ENCODE measurements around a stretch of chr15.

- PRO-cap = no peak
Measured at GRCh38 chr15:92981067-92982145, 81.3 kb downstream of the CHD2 start.

DNA sequence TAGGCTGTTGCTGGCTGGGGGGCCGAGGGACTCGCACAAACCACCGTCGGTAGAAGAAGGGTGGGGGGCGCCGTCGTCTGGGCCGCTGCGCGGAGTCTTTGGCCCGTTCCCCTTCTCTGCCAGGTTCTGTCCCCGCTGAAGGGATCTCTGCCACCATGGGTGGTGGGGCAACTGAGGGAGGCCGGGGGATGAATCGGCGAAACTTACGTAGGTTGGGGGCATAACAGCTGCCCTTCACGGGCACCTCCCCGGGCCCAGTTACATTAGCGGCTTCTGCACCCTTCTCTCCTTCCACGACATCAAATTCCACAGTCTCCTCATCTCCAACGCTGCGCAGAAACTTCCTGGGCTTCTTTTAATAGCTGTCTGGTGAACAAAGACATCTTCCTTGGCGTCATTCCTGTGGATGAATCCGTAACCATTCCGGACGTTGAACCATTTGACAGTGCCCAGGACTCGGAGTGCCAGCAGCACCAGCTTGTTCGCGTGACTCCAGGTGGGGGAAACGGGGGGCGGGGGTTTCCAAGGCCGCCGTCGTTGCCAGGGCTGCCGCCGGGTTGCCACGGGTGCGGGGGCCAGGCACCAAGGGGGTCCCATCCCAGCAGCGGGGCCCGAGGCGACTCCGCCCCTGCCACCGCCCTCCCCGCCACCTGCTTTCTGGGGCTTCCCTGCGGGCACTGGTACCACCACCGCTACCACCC, 23.0 kb downstream of the RGMA start:
- PRO-cap = no peak

- PRO-cap = bidirectional peak, plus-strand start at chr15:93073324, minus-strand start at chr15:93073156
Measured at GRCh38 chr15:93072939-93073404, 16.0 kb downstream of the RGMA start.

DNA sequence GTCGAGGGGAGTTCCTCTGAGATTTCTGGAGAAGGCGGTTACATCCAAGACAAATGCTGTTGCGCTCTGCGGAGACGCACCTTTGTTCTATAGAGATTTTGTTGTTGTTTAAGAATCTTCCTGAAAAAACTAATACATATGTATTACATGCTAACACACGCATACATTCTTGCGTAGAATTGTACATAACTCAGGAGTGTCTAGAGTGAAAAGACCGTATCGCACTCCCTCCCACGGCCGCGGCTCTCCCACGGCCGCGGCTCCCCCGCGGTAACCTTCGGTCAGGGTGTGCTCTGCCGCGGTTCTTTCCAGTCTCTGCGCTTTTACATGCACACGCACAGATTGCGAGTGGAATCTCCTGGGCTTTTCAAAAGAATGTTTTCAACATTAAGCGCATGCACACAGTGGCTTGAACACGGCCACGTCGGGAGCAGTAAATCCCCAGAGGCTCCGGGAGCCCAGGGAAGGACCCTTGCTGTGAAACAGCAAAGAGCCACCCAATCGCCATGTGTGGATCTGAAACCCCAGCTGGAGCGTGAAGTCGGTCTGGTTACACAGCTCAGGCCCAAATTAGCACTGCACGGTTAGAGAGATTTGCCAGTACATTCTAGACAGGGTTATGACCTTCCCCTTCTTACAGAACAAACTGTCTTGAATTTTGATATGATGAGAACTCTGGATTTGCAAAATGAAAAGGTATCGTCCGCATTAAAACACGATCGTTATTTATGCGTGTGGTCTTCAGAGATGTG, 763 bp upstream of the RGMA start:
- PRO-cap = bidirectional peak, plus-strand start at position 184 of the sequence, minus-strand start at position 84 of the sequence; bidirectional peak, plus-strand start at position 289 of the sequence, minus-strand start at position 319 of the sequence

DNA sequence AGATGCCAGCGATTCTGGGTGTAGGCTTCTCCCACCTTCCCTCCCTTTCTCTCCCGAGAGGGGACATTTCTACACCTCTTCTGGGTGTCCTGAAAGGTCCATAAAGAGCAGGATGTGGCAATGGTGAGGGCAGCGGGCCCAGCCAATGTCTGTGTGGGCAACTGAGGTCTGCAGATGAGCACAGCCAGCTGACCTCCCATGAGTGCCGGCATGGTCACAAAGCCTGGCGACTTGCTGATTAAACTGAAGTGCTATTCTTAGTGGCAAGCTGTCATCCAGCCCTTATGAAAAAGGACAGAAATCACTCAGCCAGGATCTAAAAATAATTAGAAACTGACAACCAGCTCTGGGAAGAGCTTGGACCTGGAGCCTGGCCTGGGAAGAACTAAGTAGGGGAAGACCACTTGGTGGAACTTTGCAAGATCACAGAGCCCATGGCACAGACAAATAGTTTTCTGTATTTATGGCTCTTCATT, 124.3 kb upstream of the RGMA start:
- PRO-cap = no peak

DNA sequence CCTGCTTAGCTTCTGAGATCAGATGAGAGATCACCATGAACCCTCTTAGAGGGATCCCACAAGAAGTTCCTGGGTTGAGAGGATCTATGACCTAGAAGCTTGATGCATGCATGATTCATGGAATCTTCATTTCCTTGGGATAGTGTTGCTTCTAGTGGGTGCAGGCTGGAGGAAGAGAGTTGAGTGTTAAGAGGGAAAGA, 331.2 kb upstream of the RGMA start:
- PRO-cap = no peak

- PRO-cap = no peak
Measured at GRCh38 chr15:94230703-94231298, 560 bp upstream of the MCTP2 start.

GRCh38 chr15:94263396-94264035, 32.2 kb downstream of the MCTP2 start:
- PRO-cap = no peak

GRCh38 chr15:94314811-94315116, 83.4 kb downstream of the MCTP2 start:
- PRO-cap = no peak

DNA sequence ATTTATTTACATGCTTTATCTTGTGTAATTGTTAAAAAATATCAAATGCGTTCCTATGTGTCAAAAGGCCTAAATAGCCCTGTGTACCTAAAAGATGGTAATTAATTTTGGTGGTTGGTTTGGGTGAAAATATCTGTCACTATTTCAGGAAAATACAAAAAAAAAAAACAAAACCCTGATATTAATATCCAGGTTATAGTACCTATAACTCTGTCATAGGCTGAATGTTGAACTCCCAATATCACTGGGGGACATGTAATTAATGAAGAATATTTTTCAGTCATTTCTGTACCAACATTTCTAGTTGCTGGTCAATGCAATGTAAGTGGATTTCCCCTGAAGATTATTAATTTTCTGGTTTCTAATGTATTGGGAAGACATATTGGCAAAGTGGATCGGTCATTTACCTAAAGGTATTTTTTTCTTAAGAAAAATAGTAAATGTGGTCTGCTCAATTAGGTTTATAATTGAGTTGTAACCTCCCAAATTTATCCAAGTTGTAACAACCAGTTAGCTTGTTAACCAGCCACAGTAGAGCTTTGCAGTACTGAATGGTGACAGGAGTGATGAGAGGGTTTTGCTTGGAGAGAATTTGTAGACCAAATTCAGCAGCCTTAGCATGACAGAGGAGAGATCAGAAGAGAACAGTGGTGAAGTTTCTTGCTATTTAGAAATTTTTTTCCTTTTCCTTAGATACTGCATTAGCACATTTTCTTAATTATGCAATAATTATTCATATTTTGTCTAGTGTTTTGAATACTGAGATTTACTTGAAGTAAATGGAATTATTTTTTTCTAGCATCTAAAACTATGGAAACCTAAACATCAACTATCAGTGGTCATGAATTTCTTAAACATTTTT, 112.8 kb downstream of the MCTP2 start:
- PRO-cap = no peak

DNA sequence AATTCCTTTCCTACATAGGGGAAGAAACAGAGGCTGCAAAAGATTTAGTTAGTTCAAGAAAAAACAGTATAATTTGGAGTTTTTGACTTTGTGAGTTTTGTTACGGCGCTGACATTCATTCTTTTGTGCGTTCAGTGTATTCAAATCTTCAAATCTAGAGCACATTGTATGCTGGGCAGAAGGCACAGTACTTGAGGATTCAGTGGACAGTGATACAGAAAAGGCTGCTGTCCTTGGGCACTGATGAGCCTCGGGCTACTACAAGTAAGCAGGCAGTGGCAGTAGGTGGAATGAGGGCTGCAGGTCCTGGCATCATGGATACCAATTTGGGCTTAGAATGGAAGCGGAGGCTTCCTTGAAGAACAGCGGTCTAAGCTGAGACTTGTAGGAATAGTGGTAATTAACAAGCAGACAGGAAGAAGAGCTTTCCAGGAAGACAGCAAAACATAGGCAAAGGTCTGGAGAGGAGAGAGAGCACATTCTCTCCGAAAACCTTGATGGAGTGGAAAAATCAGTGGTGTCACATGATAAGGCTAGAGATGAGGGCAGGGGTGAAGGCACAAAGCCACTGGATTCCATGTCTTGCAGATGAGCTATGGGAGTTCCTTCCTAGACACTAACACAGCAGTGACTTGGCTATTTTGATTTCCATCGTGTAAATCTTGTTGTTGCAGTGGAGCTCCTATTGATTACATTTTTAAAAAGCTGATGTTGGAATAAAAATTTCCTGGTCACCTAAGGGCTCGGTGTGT, 131.9 kb downstream of the MCTP2 start:
- PRO-cap = no peak

GRCh38 chr15:94844506-94845643, 613.5 kb downstream of the MCTP2 start:
- PRO-cap = bidirectional peak, plus-strand start at chr15:94844756, minus-strand start at chr15:94844672; bidirectional peak, plus-strand start at chr15:94845238, minus-strand start at chr15:94845142

GRCh38 chr15:95259966-95260383, 1028.6 kb downstream of the MCTP2 start:
- PRO-cap = no peak

DNA sequence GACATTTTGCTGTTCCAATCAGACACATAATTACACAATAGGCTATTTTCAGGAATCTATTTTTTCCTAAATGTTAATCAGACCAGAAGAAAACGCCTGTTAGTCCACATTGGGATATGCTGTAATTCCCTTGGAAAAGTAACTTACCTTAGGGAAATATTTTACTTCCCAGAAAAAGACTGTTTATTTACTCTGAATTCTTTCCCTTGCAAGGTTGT, 1041.3 kb upstream of the NR2F2 start:
- PRO-cap = no peak

DNA sequence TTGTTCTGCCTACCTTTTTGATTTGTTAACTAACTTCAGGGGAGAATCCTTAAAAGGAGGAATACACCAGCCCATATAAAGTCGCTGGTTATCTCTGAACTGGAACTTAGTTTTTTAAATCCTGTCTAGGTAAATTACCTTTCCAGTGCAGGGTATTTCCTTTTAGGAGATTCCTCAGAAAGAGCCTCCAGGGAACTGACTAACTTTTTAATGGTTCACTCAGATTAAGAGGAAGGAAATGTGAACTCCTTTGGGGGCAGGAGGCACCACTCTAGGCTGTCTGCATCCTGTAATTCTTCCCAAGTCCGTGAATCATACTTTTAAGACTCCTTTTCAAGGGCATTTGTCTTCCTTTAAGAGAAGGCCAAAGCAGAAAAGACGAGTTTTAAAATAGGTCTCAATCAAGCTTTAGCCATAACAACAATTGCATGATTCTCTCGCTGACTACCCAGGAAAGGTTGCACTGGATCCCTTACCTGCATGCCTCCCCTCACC, 871.2 kb upstream of the NR2F2 start:
- PRO-cap = no peak

GRCh38 chr15:95462352-95462661, 868.2 kb upstream of the NR2F2 start:
- PRO-cap = no peak

GRCh38 chr15:95875013-95875542, 455.4 kb upstream of the NR2F2 start:
- PRO-cap = no peak

DNA sequence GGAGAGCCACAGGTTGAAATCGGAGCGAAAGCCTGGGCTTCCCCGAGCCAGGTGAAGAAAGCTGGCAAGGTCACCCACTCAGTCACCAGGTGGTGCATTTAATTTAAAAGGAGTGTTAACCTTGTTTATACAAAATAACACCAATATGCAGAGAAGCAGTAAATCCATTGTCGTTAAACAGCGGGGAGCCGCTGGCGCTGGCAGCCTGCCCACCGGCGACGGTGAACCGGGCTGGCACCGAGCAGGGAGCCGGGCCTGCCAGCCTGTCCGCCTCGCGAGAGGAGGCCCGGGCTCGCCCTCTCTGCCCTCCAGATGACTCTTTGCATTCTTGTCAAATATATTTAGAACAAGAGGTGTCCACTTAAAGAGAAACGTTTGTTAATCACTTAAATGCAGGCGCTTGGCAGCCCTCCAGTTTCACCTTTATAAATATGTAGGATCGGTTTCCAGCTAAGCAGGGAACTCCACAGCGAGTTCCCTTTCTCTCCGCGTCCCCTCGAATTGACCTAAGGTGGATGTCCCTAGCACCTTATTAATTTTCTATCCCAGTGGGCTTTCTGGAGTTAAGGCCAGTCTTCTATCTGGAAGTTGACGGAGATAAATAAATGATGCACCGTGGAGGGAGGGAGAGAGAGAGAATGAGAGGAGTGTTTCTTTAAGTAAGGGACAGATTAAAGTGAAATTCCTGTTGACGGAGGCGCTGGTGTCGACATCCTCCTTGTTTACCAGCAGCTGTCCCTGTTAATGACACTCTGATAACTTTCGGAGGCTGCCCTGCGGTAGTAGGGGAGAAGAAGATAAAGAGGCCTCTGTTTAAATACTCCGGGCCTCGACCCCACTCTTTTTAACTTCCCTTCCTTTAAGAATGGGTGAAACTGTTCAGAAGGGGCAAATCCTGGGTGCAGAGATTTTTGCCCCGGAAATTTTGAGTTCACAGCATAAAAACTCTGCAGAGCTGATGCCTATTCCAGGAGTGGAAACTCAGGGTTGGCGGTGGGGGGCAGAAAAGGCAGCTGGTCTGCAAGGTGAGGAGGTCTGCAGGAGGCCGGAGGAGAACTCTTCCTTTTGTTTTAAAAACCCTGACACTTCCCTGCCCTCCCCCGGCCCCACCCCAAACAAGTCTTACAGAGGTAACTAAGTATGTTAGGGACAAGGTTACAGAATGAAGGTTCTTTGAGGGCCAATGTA, 276.9 kb upstream of the NR2F2 start:
- PRO-cap = bidirectional peak, plus-strand start at position 882 of the sequence, minus-strand start at position 743 of the sequence

- PRO-cap = no peak
Measured at GRCh38 chr15:96162394-96162861, 168.1 kb upstream of the NR2F2 start.

DNA sequence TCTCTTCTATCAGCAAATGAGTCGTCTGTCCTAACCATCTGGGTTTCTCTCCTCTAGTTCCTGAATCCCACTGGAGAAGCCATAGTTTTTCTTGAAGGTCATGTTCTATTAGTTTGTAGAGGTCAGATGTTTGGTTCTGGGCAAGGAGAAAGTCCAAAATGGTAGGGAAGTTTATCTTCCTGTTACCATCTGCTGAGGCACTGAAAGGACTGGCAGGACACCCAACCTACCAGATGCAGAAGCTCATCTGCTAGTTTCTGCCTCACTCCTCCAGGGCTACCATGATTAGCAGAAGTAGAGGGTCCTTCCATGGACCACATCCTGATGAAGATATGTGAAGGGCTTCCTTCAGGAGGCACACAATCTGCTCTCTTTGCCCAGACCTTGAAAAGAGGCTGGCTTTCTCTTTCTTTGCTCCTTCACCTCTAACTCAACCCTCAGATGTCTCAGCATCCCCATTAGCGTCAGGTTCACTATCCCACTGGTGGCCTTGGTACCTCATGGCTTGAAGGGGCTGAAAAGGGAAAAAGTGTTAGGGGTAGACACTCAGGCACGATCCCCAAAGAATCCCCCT, 85.7 kb upstream of the NR2F2 start:
- PRO-cap = no peak

All from neural crest cell (in vitro differentiated cells).